Renal cortical epithelial cell (primary cell): ENCODE data around the genes C2orf81, WBP1 and CCDC142.

GRCh38 chr2:73987326-73987999 is 2.8 kb downstream of the TET3 start:
- RRBS = no CpG with 5 or more reads among the region's 20 CpGs

- RRBS = no CpG with 5 or more reads among the region's 3 CpGs
Observed at GRCh38 chr2:73991528-73992119, 6.9 kb downstream of the TET3 start.

DNA sequence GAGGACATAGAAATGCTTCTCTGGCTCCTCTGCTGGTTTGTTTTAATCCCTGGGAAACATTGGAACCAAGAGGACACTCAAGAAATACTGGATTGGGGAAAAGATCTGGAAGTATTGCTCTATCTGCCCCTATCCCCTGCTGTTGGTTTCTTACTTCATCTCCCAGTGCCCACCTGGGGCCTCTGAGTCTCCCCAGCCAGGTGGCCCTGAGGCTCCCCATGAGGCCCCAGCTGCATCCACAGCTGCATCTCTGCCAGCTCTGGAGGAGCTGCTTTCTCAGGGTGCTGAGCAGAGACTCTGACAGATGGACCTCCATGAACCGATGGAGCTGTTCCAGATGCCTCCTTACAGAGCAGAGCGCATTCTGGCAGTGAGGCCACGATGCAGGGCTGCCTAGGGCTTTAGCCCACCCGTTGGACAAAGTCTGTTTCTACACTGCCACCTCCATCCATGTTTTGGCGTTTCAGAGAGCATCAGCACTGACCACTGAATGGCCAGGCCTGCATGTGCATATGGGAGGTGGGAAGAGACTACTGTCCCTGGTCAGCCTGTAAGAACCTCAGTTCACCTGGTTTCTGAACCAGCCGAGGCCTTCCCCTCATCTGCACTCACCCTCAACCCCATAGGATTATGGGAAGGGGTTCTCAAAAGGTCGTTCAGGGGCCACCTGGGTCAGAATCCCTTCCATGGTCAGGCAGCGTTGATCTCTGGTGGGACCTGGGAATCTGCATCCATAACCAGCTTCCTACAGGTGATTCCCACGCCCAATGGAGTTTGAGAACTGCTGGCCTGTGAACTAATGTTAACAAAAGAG is 36.5 kb downstream of the TET3 start:
- RRBS = no CpG with 5 or more reads among the region's 9 CpGs

DNA sequence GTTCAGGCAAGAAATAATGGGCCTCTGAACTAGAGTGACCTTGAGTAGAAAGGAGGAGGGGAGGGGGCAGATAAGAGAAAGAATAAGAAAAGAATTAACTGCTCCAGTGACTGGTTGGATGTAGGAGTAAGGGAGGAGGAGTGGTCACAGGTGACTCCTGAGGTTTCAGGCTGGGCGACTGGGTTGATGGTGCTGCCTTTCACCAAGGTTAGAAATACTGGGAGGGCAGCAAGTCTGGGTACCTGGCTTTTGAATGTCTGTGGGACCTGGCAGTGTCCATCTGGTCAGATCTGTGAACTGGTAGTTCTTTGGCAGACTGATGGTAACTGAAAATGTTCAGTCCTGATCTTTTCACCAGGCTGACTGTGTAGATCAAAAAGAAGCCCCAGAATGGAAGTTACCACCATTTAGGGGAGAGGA is 69.5 kb downstream of the TET3 start:
- RRBS = no CpG with 5 or more reads among the region's 1 CpG

DNA sequence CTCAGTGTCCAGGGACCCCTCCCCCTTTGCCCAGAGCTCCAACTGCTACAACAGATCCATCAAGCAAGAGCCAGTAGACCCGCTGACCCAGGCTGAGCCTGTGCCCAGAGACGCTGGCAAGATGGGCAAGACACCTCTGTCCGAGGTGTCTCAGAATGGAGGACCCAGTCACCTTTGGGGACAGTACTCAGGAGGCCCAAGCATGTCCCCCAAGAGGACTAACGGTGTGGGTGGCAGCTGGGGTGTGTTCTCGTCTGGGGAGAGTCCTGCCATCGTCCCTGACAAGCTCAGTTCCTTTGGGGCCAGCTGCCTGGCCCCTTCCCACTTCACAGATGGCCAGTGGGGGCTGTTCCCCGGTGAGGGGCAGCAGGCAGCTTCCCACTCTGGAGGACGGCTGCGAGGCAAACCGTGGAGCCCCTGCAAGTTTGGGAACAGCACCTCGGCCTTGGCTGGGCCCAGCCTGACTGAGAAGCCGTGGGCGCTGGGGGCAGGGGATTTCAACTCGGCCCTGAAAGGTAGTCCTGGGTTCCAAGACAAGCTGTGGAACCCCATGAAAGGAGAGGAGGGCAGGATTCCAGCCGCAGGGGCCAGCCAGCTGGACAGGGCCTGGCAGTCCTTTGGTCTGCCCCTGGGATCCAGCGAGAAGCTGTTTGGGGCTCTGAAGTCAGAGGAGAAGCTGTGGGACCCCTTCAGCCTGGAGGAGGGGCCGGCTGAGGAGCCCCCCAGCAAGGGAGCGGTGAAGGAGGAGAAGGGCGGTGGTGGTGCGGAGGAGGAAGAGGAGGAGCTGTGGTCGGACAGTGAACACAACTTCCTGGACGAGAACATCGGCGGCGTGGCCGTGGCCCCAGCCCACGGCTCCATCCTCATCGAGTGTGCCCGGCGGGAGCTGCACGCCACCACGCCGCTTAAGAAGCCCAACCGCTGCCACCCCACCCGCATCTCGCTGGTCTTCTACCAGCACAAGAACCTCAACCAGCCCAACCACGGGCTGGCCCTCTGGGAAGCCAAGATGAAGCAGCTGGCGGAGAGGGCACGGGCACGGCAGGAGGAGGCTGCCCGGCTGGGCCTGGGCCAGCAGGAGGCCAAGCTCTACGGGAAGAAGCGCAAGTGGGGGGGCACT is 46.4 kb downstream of the BOLA3 start:
- RRBS = no CpG with 5 or more reads among the region's 43 CpGs

GRCh38 chr2:74205394-74206019 is 7.1 kb downstream of the MTHFD2 start:
- RRBS = no CpG with 5 or more reads among the region's 8 CpGs

- RRBS = 12% methylated on average over 9 of the region's 24 CpGs
Observed at GRCh38 chr2:74374282-74375048, 5.6 kb downstream of the DCTN1 start.

DNA sequence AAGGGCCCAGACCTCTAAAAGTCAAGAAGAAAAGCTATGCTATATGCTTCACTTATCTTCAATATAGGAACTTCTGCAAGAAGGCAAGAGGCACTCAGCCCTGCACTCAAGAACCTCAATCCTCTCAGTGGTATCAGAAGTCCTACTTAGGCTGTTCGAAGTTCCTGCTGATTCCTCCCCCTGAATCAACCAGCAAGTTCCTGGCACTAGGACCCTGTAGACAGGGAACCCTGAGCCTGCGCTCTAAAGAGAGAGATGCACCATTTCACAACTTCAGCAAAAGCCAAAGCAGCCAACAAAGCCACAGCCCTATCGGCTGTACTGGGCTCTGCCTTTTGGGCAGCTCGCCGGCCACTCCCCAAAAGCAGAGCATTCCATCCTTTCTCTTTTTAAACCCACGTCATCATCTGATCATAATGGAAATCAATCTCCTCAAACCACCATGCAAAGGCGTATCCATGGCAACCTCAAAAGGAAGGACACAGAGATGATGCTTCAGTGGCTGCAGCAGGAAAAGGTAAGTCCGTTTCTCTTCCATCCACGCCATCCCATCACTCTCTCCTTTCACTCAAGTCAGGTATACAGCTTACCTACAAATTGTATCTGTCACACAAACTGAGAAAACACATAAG is 5.2 kb upstream of the DCTN1 start:
- RRBS = no CpG with 5 or more reads among the region's 9 CpGs

DNA sequence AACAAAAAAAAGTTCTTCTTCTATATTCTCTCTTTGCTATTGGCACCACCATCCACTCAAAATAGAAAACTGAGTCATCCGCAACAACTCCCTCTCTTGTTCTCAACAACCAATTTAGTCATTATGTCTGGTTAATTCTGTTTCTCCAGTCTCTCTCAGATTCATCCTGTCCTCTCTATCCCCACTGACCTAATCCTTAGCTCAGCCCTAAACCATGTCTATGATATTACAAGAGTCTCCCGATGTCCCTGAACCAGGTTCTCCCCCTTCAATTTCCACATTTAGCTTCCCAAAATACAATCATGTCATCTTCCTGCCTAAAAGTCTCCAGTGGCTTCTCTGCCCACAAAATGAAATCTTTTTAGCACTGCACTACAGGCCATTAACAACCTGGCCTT is 7.4 kb upstream of the DCTN1 start:
- RRBS = no CpG with 5 or more reads among the region's 2 CpGs

DNA sequence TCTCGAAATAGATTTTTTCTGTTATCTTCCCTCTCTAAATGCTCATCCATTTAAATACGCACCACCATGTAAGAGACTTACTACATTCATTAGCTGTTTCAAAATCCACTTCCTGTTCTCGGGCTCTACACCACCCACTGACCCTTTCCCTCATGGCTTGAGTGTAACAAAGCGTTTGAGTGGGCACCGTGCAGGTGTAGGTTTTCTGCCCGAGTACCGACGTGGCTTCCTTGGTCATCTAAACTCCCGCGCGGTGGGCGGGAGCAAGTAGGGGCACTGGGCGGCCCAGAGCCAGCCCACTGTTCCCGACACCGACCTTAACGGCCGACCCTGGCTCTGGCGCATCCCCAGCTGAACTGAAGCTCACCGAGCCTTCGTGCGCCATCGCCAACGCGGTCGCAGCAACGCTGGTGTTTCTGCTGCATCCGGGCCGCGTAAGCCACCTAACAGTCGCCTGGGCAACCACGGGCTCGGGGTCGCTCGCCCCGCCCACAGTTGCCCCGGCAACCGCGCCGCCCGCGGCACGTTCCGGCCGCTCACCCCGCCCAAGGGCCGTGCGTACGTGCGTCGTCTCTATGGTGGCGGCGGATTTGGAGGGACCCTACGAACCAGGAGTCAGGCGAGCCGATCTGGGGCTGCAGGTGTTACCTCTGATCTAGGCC is at the start of gene C2orf81:
TSS of gene C2orf81 (minus strand) at position 444 of the 662 bp plus-strand sequence.
- RRBS = 1% methylated on average over 9 of the region's 55 CpGs

DNA sequence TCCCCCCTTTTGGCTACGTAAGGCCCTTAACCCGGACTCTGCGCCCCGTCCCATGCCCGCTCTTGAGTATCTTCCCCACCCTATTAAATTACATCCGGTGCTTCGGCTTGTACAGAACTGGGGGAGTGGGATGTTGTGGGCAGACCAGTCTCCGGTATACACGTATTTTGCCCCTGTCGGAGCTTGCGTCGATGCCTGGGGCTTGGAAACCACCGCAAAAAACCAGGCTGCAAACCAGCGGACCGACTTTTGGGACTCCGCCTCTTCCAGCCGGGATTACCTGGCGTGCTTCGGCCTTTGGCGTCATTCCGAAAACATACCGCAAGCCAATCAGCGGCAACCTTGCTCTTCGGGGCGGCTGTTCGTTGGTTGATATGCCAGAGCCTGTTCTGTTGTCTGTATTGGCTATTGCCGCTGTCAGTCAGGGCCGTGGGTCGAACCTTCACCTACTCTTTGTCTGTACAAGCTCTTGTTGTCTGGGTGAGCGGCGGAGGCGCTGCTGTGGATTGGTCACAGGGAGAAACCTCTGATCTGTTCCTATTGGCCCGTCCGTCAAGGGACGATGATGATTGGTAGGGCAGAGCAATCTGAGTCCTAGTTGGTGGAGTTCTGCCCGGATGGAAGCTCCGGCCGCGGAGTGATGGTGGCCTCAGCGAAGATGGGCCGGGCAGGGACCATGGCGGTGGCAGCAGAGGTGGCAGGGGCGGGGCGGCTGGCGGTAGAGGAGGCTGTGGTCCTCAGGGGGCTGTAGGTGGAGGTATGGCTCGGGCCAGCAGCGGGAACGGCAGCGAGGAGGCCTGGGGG is at the start of gene WBP1:
TSS of gene WBP1 (plus strand) at position 595 of the 804 bp plus-strand sequence.
- RRBS = 2% methylated on average over 7 of the region's 49 CpGs

DNA sequence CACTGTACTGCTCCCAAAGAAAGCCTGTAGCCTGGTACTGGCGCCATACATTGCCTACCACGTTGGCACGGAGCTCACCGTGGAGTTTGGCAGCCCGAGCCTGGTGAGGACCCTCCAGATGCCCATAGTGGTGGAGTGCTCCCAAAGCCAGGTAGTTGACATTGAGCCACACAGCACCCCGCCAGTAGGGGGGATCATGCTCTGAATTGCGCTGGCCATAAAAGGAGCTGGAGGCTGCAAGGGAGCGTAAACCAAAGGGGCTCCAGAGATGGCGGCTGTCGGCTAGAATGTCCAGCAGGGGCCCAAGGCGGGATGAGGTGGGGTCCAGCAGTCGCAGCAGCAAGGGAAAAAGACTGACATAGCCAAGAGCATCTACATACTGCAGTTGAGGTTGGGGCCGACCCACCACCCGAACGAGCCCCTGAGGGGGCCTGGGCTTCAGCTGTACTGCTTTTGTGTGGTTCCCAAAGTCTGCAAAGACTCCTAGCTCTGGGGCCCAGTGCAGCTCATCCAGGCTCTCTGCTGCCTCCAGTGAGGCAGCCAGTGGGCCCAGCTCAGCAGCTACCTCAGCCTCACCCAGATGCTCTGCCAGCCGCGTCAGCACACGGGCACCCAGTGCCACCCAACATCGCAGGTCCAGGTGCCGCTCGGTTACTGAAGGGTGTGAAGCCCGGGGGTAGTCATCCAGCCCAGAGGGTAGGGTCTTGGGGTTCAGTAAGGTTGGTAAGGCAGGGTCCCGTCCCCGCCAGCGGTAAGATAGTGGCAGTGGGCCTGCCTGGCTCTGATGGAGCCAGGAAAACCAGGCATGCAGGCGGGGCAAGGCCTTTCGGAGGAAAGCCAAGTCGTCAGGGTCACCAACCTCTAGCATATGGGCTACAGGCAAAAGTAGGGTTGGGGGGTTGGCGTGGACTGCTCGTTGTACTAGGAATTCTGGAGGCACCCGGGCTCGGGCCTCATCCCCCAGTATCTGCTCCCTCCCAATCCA is 3.4 kb downstream of the WBP1 start:
- RRBS = 83% methylated on average over 2 of the region's 32 CpGs

DNA sequence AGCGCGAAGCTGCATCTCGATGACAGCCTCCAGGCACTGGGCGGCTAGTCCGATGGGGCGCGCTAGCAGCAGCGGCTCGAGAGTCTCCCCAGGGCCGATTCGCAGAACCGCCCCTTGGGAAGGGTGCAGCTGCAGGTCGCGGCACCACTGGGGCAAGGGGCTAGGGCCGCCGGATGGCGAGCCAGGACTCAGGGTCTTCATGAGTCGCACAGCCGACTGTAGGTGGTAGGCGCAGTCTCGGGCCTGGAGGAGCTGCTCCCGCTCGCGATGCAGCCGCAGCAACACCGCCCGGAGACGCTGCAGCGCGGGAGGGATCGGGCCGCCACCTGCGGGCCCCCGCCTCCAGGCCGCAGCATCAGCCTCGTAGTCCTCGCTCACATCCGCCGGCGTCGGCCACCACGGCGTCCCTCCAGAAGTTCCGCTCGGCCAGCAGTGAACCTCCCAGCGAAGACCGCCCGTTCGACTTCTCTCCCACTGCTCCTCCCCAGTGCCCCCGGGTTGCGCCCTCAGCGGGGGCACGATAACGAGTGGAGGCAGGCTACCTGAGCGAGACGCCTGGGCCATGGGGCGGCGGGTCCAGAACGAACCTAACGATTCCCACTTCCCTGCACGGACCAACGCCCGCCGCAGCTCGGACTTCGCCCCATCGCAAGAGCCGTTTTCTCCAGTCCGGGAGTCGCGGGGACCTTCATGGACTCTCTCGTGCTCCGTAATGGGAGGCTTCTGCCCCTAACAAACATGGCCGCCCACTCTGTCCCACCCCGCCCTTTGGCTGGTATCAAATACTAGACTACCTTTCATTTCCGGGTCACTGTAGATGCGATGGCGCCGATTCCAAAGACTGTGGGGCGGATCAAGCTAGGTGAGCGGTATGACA is at the start of gene CCDC142:
TSS of gene CCDC142 (minus strand) at position 725 of the 877 bp plus-strand sequence.
- RRBS = 2% methylated on average over 10 of the region's 81 CpGs

- RRBS = no CpG with 5 or more reads among the region's 1 CpG
Observed at GRCh38 chr2:74707443-74707930, 53.4 kb downstream of the SEMA4F start.

DNA sequence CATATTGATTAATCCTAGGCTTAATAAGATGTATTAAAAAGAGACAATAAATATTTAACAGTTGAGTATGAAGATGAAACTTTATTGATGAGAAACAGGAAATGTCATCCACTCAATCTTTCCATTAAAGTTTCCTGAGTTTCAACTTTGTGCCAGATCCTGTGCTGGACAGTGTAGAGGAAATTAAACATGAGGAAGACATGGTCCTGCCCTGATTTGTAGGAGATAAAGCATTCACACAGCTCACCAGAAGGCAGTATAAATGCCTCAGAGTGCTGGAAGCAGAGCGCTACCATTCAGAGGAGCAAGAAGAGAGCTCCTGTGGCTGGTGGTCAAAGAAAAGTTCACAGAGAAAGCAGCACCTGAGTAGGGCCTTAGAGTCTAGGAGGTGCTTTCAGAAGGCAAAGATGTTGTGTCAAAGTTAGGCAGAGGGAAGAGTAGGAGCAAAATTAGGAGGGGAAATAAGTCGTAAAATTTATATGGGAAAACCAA is 63.1 kb downstream of the SEMA4F start:
- RRBS = no CpG with 5 or more reads among the region's 2 CpGs

DNA sequence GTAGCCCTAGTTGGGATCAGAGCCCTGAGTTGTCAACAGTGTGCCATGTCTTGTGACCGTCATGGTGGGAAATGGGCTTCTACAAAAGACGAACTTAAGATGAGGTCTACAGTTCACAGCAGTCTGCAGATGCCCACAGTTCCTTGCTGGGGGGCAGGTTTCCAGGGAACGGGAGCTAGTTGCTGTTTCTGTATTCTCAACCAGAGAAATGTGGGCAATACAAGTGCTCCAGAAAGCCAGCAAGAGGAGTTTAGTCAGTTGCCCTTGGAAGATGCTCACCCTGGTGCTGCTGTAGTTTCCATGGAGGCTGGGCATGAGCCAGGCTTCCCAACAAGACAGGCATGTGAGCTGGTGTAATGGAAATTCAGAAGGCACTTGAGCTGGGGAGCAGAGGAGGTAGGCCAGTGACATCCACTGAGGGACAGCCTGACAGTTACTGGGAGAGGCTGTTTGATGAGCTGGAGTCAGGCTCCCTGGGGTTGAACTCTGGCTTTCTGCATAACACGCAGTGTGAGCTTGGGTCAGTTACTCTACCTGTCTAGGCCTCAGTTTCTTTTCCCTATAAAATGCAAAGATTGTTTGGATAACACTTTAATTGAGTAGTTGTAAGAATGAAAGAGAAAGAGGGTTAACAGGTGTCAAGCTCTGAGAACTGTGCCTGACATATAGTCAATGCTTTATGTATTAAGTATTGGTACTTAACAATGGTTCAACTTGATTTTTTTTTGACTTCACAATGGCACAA is 7.8 kb downstream of the HK2 start:
- RRBS = no CpG with 5 or more reads among the region's 4 CpGs

DNA sequence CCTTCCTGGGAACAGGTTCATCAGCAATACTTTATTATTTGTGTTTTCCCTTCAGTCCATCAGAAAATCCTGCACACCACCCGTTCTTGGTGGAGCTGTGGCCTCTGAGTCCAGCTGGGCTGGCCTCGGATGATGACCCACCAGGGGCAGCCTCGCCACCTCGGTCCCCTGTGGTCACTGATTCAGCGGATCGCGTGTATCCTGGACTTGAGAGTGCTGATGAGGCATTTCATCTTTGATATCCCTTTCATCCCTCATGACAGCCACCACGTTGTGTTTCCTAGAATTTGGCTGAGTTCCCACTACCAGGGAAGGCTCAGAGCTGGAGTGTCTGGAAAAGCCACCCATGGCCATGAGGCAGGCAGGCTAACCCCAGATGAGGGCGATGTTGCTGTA is 31.3 kb downstream of the HK2 start:
- RRBS = no CpG with 5 or more reads among the region's 9 CpGs

DNA sequence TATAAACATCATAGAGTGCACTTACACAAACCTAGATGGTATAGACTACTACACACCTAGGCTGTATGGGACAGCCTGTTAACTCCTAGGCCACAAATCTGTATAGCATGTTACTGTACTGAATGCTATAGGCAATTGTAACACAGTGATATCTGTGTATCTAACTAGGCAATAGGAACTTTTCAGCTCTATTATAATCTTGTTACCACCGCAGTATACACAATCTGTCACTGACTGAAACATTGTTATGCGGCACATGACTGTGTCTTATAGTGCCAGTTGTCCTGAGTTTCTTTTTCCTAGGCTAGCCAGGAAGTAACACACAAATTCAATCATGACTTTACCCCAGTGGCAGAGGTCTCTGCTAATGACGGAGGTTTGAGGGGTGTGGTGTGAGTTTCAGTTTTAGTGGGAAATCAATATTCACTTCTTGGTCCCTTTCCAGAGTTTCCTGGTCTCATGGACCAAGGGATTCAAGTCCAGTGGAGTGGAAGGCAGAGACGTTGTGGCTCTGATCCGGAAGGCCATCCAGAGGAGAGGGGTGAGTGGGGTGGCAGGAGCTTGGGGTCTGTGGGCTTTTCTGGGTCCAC is 39.0 kb downstream of the HK2 start:
- RRBS = no CpG with 5 or more reads among the region's 5 CpGs

DNA sequence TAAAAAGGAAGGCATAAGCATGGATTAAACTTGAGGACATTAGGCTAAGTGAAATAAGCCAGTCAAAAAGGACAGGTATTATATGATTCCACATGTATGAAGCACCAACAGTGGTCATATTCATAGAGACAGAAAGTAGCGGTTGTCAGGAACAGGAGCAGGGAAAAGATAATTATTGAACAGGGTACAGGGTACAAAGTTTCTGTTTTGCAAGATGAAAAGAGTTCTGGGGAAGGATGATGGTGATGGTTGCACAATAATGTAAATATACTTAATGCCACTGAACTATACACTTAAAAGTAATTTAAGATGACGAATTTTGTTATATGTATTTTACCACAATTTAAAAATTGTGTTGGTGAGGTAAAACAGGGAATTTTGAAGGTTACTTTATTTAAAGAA is 39.2 kb downstream of the EVA1A start:
- RRBS = no CpG with 5 or more reads among the region's 2 CpGs

- RRBS = 2% methylated on average over 13 of the region's 59 CpGs
Observed at GRCh38 chr2:75559711-75560842, 662 bp downstream of the EVA1A start.